Temporal lobe (tissue), 2 donors: ENCODE data around the genes VWCE and PPP1R32.

DNA sequence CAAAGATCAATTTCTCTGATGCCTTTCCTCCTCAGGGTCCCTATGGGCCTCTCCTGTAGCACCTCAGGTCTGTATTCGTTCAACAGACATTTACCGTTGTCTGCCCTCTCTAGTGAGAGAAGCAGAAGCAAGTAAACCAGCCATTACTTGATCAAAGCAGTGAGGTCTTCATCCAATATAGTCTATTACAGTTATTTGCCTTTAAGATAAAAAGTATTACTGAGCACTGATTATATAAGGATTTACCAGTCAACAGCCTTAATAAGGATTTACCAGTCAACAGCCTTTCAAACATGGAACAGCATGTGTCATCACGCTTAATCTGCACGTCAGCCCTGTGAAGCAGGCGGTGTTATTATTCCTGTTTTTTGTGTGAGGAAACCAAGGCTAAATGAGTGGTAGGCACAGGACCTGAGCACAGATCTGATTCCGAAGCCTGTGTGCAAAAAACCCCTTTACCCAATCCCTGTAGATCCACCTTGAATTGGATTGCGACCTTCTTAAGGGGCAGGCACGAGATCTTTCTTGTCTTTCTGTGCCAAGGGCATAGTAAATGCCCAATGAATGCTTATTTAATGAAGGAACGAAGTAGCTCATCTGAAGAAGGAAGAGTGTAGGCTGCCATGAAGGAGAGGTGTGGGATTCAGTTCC, 1.3 kb downstream of the CCDC86 start:
- RAMPAGE, long total RNA: no peak

- RAMPAGE, long total RNA: no peak
Measured at GRCh38 chr11:60855199-60855462, 619 bp downstream of the PTGDR2 start.

- RAMPAGE, long total RNA: no peak
Measured at GRCh38 chr11:60890545-60891391, 15.6 kb downstream of the PRPF19 start.

GRCh38 chr11:60936898-60937571, 12.8 kb downstream of the TMEM132A start:
- RAMPAGE, long total RNA: no peak

- RAMPAGE, long total RNA: no peak
Measured at GRCh38 chr11:60942305-60942970, 9.5 kb downstream of the SLC15A3 start.

DNA sequence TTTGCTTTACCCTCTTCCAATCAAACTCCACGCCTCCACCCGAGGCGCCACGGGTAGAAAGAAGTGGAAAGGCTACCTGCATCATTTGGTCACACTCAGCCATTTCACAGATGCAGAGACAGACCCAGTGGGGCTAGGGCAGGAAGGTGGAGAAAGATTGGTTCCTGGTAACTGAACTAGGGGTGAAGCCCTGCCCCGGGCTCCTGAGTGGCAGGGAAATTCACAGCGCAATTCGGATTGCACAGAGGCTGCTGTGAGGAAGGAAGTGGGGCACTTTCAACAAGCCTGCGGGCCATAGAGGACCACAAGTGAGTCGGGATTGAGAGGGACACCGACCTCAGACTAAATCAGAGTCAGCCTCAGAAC, 432 bp upstream of the SLC15A3 start:
- RAMPAGE, long total RNA: no peak

- RAMPAGE, long total RNA: no peak
Measured at GRCh38 chr11:60981989-60982707, 10.7 kb downstream of the CD6 start.

- RAMPAGE, long total RNA: no peak
Measured at GRCh38 chr11:61022754-61023265, 51.3 kb downstream of the CD6 start.

- RAMPAGE, long total RNA: no peak
Measured at GRCh38 chr11:61119621-61120403, 17.5 kb downstream of the CD5 start.

DNA sequence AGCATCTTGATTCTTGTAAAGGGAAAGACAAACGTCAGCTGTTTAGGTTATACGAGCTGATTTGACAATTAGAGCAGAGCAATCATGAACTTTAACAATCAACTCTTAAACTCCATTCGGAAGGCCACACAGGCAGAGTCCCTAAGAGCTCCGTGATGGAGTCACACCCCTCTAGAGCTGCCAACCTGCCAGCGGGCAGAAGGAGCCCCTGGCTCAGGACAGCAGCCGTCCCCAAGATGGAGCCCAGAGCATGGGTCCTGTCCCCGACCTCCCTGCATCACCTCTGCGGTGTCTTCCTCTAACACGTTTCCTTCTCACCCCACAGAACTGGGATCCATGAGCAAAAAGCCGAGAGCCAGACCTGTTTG, 23.7 kb downstream of the CD5 start:
- RAMPAGE, long total RNA: no peak

- RAMPAGE, long total RNA: no peak
Measured at GRCh38 chr11:61132720-61133159, 28.5 kb downstream of the VPS37C start.

DNA sequence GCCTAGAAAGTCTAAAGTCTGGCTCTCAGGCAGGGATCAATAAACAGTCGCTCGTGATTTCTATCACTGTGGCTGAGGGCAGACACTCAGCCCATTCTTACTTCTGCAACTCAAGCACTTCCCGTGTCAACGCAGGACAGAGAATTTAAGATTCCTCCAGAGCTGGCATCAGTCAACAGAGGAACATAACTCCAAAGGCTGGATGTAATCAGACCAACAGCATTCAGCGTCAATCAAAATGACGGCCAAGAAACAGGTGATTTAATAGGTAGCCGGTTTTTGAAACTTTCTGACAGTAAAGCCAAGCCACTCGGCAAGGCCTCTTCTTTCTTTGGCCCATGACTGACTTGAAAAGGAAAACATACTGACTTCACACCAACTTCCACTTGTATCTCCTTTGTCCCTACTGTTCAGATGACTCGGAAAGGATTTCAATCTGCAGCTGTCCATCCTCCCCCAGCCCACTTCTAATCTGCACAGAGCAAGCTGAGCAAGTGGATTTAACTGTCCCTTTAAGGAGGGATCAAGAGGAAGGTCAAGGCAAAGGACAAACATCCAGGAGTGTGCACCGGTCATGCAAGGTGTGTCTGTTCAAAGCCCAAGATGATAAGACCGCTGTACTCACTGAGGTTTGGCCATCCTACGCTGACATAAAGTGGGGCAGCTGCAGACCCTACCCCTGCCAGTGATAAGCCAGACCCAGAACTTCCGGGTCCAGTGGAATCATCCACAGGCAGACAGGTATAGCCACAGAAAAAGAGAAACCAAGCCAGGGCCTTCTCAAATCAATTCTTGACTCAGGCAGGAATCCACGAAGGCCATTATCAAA, 9.4 kb downstream of the VPS37C start:
- RAMPAGE, long total RNA: no peak

DNA sequence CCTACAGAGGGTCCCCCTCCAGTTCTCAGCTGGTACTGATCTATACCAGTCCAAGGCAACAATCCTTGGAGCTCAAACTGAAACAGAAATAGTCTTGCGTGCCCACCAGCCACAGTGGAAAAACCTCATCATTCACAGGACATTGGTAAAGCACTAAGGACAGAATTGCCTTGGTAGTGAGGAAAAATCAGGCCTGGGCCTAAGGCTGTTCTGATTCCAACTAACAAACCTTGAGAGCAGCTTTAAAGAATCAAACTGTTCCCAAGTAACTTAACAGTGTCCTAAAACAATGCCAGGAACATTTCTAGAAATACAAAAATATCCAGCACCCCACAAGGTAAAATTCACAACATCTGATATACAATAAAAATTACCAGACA, 7.4 kb downstream of the VPS37C start:
- RAMPAGE, long total RNA: no peak

GRCh38 chr11:61294729-61295843, at the start of gene VWCE:
TSS of gene VWCE (minus strand) at chr11:61295316.
- RAMPAGE, long total RNA: no peak

DNA sequence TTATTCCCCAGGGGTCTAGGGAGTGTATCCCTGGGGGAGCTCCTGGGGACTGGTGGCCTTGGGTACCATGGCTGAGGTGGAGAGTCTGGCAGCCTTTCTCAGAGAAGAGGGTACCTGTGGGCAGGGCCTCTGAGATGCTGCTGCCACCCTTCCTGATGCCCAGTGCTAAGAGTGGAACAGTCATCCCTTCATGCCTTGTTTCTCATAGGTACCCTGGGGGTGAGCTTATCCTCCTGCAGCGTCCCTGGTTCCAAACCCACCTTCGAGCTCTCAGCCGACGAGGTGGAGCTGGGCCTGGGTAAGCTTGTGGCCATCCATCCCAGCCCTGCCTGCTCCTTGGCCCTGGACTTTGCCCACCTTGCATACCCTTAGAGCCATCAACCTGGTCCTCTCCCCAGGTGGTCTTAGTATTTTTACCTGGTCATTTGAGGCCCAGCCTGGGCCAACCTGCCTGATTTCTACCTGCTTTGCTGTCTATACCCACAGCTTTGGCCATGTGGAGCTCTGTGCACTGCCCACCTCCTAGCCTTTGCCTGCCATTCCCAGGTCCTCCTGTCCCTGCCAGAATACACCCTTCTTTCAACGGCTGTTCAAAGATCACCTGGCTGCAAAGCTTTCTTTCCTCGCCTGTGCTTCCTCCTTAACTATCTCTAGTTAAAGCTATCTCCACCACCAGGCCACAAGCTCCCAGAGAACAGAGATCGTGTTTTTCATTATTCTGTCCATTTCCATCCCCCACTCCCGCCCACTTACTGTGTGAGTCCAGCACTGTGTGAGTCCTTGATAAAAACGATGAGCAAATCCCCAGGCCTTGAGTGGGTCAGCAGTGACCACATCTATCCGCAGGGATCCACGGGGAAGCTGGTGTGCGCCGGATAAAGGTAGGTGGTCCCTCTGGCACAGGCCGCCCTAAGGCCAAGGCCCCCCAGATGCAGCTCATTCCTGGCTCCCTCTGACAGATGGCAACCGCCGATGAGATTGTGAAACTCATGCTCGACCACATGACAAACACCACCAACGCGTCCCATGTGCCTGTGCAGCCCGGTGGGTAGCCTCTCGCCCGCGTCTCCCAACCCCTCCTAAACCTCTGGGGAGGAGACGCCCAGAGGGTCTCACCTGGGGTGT, 8.9 kb downstream of the TKFC start:
- RAMPAGE, long total RNA: no peak

- RAMPAGE, long total RNA: no peak
Measured at GRCh38 chr11:61362534-61362937, 362 bp downstream of the TMEM138 start.

GRCh38 chr11:61370151-61370954, 8.2 kb downstream of the TMEM138 start:
- RAMPAGE, long total RNA: no peak

DNA sequence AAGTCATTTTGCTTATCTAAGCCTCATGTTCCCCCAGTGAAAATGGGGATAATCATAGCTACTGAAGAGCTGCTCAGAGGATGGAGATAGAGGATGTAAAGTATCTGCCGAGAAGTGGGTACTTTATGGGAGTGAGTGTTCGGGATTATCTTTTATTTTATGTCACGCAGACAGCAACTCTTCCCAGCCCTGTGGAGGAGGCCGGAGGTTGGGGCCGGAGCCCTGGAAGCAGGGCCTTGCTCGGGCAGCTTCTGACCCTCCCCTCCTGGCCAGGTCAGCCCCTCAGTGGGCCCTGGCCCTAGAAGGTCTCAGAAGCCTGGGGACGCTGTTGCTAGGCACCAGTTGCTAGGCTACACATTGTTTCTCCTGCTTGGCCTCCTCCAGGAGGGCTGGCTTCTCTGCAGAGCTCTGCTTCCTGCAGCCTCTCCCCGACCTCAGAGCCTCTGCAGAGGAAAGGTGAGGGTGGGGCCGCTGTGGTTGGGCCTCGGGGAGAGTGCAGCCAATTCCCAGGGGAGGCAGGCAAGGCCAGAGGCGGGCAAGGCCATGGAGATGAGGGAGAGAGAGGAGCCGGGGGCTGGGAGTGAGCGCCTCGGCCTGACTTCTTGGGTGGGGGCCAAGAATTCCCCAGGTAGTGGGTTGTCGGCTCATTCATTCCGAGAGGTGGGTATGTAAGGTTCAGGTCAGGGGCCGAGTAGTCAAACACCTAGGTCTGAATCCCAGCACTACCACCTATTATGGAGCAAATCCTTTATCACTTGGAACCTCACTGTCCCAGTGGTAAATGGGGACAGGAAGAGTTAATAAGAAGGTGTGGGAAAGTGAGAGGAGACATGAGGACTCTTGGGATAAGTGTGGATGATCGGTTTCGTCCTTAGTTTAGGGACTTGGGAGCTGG, at the start of gene PPP1R32:
TSS of gene PPP1R32 (plus strand) at position 360 of the 895 bp plus-strand sequence.
- RAMPAGE, long total RNA: no peak

GRCh38 chr11:61494344-61494860, 13.5 kb downstream of the PPP1R32 start:
- RAMPAGE, long total RNA: no peak

DNA sequence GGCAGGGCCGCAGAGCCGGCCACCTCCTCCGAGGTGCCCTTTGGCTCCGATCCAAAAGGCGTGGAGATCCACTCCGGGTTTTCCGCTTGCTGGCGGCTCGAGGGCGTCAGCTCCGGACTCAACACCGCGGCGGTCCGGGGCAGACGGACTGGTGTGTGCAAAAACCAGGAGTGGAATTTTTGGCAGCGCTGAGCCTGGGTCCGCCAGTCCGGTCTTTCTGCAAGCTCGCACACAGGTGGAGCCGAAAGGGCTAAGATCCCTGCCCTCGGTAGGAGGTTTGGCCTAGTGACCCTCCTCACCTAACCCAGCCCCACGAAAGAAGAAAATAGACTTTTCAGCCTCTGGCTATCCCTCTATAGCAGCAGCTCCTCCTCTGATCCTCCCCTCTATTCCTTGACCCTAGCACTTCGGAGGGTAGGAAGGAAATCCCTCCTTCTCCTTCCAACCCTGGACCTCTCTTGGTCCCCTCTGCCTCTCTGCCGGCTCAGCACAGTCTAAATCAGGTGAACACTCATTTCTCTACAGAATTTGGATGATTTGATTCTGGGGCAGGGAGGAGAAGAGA, 627 bp upstream of the SYT7 start:
- RAMPAGE, long total RNA: no peak